Subcutaneous preadipocyte (primary cell): ENCODE data around the gene ANKRD10.

GRCh38 chr13:110298448-110299532, 8.2 kb downstream of the COL4A1 start:
- CAGE, long polyA plus RNA, result no peak

GRCh38 chr13:110308877-110309696, 2.0 kb downstream of the COL4A2 start:
- CAGE, long polyA plus RNA, result no peak

DNA sequence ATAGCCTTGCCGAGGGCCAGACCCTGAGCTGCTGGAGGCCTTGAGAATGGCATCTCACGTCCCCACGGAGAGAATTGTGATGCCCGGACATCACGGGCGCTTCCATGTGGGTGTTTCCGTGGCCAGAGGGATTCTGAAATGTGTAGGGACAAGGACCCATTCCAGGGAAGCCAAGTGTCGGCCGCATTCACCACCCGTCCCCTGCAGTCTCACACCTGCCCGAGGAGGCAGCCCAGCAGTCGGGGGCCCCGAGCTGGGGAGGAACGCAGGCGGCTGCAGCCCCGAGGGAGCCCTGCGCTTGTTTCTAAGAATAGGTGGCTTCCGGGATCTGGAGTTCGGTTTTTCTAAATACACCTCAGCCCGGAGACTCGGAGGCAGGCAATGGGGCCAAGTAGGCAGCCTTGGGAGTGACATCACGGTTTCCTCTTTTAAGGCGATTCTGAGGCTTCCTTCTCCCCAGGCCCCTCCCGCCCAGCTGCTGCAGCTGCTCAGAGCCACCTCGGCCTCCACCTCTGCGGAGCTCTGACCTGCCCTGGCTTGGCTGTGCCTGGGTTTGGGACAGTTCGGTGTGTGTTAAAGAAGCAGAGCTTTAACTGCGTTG, 80.3 kb downstream of the COL4A2 start:
- CAGE, long polyA plus RNA, result no peak

DNA sequence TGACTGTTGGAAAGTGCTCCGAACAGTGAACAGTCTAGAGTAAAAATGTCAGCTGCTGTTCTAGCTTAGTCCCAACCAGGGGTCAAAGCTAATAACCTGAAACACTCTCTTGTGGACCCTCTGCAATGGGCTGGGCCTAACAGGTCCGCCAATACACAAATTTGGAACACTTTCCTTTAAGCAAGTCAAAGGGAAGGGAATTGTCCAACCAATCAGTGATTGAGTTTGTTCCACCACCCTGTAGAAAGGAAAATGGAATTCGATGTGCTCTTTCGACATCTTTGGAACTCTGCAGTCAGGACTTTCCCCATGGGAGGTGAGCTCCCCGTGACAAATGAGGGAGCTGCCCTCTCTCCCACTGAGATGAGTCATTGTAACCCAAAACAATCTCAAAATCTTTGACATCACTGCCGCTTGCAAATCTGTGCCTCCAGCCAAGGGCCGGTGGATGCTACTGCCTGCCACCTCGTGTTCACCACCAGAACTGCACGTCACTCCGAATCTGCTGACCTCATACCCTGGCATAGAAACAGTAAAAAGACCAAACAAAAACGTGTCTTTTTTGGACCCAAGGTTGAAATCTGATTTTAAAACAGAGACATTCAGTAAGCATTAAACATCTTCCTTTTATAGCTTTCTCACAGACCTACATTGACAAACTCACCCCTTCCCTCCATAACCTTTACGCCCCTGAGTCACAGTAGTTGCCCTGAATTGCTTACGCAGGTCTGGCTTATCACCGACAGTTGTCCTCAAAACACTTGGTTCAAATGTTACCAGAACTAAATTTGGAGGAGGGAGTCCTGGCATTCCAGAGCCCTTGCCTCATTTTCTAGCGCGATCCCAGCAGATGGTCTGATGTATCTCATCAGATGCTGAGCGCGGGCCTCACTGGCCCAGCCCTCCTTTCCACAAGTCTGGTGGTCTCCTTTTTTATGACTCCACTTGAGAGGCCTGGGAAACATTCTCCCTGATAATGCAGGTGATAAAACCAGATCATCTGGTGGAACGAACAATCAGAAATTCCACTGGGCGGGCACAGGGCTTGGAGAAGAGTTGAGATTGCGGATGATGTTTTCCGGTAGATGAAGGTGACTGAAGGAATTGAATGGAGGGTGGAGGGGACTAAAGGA, 105.2 kb downstream of the COL4A2 start:
- CAGE, long polyA plus RNA, result no peak

DNA sequence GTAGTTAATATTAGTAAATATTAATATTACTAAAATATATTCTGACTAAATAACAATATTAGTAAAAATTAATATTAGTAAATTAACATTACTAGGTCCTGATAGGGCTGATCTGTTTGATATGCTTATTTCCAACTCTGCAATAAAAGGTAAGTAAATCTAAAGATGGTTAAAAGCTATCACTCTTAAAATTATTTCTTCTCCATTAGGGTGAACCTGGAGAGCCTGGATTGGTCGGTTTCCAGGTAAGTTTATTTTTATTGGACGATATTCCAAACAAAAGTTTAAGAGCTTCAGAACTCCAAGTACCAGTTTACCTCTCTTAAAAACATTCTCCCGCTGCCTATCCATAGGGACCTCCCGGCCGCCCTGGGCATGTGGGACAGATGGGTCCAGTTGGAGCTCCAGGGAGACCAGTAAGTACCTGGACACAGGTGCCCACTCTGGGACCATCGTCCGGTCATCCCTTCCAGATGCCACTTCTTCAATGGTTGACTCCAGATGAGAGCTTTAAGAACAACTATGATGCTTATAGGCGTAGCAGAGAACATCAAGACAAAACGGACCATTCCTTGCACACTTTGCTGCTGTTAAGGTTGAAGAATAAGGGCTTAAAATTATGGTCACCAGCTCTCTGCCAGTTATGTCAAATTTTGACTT, 123.2 kb downstream of the COL4A2 start:
- CAGE, long polyA plus RNA, result no peak

DNA sequence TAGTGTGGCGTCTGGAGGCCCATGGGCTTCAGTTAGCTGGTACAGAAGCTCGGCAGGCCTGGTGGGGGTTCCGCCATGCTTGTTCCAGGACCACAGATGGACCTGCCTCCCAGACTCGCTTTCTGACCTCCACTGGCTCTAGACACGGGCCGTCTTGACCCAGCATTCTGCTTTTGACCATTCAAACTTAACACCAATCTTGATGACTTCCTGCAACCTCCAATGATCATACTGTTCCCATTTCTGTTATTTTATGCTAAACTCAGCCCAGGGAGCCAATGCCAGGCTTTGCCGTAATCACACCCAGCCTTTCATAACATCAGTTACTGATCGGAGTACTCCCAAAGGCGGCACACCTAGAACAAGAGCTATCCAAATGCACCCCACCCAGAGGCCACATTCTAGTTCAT, 120.3 kb downstream of the RAB20 start:
- CAGE, long polyA plus RNA, result no peak

GRCh38 chr13:110463795-110464810, 97.4 kb downstream of the RAB20 start:
- CAGE, long polyA plus RNA, result no peak

- CAGE, long polyA plus RNA, result no peak
Observed at GRCh38 chr13:110525827-110526554, 35.5 kb downstream of the RAB20 start.

- CAGE, long polyA plus RNA, result no peak
Observed at GRCh38 chr13:110615705-110616569, 592 bp downstream of the NAXD start.

DNA sequence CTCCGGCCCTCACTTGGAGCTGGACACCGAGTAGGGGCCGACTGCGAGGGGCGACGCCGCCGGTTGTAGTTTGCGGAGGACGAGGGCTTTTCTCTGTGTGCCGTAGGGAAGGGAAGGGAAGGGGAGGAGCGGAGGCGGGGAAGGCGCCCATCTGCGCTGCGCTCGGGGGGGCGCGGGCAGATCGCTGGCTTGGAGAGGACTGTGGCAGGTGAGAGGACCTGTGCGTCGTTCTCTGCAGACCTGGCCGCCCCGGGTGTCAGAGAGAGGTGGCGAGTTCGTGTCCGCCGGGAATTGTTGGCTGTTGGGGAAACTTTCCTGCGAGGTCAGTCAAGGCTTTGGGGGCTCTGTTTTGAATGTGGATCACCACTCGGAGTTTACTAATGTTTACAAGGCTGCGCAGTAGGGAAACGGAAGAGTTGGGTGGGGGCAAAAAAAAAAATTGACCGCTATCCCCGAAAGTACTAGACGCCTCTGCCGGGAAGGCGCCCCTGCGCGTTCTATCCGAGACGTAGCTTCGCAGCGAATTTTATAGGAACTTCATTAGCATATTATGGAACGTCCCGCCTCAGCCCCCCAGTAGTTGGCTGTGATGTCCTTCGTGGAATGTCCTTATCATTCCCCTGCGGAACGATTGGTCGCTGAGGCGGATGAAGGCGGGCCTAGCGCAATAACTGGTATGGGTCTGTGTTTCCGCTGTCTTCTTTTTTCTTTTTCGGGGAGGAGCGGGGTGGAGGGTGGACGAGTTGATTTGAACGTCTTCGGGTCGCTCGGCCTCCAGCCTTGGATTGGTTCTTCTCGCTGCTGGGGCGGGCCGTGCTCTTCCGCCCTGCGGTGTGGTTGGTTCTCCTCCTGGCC, 1.6 kb downstream of the ING1 start:
- CAGE, long polyA plus RNA, result no peak

DNA sequence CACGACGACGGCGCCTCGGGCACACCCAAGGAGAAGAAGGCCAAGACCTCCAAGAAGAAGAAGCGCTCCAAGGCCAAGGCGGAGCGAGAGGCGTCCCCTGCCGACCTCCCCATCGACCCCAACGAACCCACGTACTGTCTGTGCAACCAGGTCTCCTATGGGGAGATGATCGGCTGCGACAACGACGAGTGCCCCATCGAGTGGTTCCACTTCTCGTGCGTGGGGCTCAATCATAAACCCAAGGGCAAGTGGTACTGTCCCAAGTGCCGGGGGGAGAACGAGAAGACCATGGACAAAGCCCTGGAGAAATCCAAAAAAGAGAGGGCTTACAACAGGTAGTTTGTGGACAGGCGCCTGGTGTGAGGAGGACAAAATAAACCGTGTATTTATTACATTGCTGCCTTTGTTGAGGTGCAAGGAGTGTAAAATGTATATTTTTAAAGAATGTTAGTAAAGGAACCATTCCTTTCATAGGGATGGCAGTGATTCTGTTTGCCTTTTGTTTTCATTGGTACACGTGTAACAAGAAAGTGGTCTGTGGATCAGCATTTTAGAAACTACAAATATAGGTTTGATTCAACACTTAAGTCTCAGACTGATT, 6.2 kb downstream of the ING1 start:
- CAGE, long polyA plus RNA, result no peak

DNA sequence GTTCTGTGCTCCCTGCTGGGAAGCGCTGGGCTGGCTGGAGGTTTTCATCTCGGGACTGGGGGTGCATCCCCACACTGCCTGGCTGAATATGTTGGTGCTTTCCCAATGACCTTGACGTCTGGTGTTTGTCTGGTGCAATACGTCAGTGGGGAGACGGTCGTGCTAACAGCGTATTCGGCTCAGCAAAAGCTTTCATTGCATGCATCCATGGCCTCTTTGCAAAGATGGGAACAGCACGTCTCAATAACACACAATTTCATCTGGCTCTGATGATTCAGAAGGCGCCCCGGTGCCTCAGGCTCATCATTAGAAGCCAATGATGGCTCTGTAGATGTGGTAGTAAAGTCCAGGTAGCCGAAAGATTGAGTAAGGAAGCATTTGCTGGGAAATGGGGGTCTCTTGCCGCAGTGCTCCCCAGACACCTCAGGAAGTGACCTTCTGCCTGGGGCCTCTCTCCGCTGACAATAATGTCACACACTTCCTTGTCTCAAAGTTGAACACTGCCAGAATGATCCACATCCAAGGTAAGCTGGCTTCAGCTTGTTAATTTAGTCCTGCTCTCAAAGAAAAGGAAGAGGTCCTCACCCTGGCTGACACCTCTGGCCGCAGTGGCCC, 97.7 kb downstream of the ING1 start:
- CAGE, long polyA plus RNA, result no peak

- CAGE, long polyA plus RNA, result no peak
Observed at GRCh38 chr13:110869110-110869909, 45.6 kb downstream of the ANKRD10 start.

DNA sequence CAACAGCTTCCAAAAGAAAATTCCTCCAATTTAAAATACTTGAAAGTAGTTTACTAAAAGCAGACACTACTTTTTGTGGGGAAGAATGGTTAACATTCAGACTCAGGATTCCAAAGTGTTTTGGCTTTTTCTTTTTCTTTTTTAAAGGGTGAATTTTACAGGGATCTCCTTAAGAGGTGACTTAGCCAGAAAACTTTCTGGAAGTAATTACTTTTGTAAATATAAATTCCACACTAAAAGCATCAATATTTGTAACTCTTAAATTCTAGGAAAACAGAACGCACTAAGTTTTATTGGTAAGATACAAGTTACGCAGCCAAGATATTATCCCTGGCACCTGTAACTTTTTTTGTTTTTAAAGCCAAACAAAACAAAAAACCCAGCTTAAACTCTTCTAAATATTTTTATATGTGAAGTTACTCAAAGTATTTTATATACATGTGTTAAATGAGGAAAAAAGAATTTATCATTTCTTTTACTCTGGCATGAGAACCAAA, 25.2 kb downstream of the ANKRD10 start:
- CAGE, long polyA plus RNA, result no peak

- CAGE, long polyA plus RNA, result no peak
Observed at GRCh38 chr13:110900991-110902048, 13.5 kb downstream of the ANKRD10 start.

- CAGE, long polyA plus RNA, result no peak
Observed at GRCh38 chr13:110912664-110913098, 2.2 kb downstream of the ANKRD10 start.

DNA sequence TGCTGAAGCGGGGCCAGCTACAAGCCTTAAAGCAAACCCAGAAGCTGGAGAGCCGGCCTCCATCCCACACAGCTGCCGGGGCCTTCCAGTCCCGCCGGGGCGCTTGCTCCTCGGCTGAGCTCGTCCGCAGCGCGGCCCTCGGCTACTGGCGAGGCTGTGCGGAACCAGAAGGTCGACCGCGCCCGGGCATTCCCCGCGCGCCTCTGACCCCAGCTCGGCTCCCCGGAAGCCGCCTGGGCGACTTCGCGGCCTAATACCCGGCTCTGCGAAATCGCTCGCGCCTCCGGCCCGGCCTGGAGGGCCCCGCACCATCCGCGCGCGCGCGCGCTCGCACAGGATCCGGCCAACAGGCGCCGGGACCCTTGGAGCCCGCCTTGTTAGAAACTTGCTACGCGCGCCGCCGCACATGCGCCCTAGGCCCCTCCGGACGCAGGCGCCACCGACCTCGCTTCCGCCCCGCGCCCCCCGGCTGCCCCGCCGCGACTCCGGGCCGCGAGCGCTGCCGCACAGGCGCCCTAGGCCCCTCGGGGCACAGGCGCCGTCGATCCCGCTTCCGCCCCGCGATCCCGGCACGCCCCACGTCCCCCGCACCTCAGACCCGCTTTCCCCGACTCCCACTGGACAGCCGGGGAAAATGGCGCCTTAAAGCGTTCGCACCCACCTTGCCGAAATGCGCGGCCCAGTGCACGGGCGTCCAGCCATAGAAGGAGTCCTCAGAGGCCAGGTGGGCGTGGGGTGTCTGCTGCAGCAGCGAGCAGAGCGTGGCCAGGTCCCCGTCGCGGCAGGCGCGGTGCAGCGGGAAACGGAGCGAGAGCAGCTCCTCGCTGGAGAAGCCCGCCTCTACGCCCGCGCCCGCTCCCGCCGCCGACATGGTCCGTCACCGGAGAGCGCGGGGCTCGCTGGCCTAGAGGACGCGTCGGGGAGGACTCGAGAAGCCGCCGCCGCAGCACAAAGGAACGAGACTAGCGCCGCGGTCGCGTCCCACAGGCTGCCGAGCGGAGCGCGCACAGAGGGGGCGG, at the start of gene ANKRD10:
Gene ANKRD10, minus strand, starts transcription at position 1,006 of the 1,019 bp plus-strand sequence.
- CAGE, long polyA plus RNA, result no peak

DNA sequence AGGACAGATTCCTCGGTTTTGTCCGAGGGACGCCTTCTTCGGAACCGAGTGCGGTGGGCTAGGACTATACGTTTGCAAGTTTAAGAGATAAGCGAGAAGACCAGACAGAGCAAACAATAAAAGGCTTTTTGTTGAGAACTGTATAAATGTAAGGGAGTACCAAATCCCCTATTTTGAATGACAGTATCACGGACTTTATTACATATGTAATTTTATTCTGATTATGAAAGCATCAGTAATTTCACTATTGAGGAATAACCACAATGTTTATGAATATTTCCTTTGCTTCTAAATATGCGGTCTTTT, 1.1 kb upstream of the ANKRD10 start:
- CAGE, long polyA plus RNA, result no peak

DNA sequence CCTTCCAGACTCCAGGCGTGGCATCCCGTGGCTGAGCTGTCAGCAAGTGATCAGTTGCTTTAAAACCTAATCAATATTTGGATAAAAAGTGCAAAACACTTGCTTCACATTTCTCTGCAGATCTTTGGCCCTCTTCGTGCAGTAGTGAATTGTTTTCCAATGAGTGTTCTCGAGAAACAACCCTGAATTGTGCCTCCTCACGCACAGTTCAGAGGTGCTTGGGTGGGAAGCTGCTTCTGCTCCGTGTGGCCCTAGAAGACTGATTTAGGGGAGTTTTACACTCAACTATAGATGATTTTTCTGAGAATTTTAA, 39.8 kb upstream of the TEX29 start:
- CAGE, long polyA plus RNA, result no peak

GRCh38 chr13:111281065-111281630, 39.3 kb upstream of the TEX29 start:
- CAGE, long polyA plus RNA, result no peak